SEM (cell line): ENCODE measurements around a stretch of chr10.

GRCh38 chr10:91631101-91631614 is 1.7 kb downstream of the PPP1R3C start:
- PRO-cap = no peak

DNA sequence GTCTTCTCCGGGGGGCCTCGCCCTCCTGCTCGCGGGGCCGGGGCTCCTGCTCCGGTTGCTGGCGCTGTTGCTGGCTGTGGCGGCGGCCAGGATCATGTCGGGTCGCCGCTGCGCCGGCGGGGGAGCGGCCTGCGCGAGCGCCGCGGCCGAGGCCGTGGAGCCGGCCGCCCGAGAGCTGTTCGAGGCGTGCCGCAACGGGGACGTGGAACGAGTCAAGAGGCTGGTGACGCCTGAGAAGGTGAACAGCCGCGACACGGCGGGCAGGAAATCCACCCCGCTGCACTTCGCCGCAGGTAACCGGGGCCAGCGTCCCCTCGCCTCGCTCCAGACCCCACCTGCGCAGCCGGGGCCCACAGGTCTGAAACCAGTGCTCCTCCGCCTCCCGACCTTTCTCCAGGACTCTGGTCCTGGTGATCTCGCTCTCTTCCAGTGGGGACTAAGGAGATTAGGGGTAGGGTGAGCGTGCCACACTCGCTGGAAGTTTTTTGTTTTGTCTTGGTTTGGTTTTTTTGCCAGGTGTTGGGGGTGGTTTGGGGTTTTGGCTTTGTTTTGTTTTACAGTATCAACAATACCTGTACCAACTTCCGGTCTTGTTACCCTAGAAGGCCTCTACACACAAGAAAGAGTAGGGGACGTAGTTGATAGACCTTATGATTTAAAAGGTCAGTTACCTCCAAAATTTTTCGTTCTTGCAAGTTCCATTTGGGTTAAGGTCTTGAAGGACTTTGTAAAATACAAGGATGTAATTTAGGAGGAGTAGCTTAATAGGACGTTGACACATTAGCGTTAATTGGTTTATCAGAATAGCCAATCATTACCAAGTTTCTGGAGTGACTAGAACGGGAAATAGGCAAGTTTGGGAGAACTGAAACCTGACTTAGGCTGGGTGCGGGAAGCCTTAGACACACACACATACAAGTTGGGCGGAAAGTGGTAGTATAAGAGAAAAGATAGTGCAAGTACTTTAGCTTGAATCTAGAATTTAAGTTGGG is 667 bp downstream of the TNKS2 start:
- PRO-cap = bidirectional peak, plus-strand start at position 327 of the sequence, minus-strand start at position 209 of the sequence; unidirectional peak, minus-strand start at position 438 of the sequence; bidirectional peak, plus-strand start at position 905 of the sequence, minus-strand start at position 736 of the sequence

- PRO-cap = no peak
These were observed 2.1 kb downstream of the TNKS2 start for GRCh38 chr10:91800208-91800773.

GRCh38 chr10:91848349-91848859 is 50.2 kb downstream of the TNKS2 start:
- PRO-cap = no peak

DNA sequence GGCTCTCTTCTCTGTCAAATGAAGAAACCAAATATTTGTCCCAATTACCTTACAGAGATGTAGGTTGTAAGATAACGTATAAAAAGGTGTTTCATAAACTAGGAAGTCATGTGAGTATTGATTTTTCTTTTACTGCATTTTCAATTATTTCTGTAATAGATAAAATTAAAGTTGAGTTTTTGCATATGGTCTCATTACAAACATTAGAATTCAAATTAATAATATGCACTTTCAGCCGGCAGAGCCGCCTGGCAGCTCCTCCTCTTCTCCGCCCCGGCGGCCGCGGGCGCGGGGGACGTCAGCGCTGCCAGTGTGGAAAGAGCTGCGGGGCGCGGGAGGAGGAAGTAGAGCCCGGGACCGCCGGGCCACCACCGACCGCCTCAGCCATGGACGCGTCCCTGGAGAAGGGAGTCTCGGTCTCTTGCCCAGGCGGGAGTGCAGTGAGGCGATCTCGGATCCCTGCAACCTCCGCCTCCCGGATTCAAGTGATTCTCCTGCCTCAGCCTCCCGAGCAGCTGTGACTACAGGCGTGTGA is 176.0 kb downstream of the CPEB3 start:
- PRO-cap = no peak

- PRO-cap = no peak
These were observed 138.9 kb downstream of the CPEB3 start for GRCh38 chr10:92151871-92152422.

DNA sequence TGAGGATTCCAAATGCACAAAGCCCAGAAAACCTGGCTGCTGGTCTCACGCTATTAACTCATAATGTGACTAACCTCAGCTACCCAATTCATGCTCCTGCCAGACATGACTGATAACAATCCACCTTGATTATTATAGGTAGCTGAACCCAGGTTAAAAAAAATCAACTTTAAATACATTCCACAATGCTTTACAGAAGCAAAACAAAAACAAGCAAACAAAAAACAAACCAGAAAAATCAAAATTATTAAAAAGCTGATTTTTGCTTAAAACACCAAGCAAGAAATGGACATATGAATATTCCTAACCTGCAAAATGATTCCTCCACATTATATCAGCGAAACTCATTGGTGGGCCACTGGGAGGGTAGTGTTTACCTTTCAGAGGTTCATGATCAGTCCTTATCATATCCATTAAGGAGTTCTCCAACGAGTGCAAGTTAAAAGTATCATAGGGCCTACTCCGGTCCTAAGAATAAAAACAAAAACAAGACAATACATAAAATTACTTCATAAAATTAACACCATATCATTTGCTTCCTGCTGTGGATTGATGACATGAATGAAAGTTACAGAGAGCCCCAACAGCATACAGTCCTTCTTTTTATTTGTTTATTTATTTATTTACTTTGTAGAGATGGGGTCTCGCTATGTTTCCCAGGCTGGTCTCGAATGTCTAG is 98.6 kb downstream of the CPEB3 start:
- PRO-cap = no peak

GRCh38 chr10:92268818-92269258 is 22.0 kb downstream of the CPEB3 start:
- PRO-cap = no peak

DNA sequence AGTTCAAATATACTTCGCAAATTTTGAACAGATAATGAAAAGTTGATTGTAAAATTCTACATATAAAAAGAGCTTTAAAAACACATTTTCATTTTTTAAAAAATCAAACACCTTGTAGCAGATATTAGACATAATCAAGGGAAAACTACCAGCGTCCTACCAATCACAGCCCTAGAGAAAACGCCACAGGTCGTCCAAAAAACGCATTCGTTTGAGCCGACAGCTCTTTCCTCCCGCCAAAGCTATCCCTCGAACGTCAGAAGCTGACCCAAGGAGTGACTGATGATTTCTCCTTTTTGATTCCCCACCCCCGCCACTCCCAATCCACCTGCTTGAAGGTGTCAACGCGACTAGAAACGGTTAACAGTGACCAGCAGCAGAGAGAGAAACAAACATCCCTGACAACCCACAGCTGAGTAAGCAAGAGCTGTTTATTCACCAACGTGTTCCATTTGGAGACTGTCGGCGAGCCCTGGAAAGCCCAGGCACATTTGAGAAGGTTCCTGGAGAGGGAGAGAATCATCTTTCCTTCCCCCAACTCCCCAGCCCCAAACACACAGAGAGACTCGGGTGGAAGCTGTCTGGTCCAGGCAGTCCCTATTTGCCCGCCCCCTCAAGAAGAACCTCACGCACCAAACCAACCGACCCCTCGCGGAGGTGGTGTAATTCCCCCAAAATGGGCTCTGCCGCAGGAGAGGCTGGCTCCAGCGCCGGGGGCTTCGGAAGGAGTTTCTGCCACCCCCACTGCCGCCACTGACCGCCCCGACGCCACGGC is 652 bp downstream of the CPEB3 start:
- PRO-cap = bidirectional peak, plus-strand start at position 551 of the sequence, minus-strand start at position 558 of the sequence

- PRO-cap = no peak
These were observed 129.2 kb downstream of the MARCHF5 start for GRCh38 chr10:92419871-92420928.

DNA sequence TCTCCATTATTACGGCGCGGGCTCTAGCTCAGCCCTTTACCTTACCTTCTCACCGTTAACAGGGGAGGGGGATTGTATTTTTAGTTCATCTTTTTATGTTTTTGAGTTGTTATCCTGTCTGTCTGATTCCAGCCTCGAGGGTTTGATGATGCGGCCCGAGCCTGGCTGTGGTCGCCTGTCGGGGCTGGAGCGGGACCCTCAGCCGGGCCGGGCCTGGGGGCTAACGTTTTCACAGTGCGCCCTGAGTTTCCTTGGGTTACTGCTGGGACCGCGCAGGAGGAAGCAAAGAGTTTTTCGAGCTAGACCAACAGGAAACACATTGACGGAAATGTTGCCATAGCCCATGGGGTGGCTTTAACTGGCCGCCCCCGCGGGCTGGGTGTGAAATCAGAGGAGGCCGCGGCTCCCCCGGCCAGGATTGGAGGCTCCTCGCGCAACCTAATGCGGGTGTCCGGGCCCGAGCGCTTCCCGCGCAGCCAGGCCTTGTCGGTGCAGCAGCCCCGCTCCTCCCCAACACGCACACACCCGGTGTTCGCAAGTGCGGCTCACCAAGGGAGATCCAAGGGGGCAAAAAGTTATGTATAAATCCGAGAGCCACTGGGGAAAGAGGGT is 1.8 kb downstream of the HHEX start:
- PRO-cap = bidirectional peak, plus-strand start at position 384 of the sequence, minus-strand start at position 261 of the sequence

- PRO-cap = no peak
These were observed 38.5 kb upstream of the EXOC6 start for GRCh38 chr10:92809835-92810126.

GRCh38 chr10:92818088-92818375 is 30.3 kb upstream of the EXOC6 start:
- PRO-cap = no peak

DNA sequence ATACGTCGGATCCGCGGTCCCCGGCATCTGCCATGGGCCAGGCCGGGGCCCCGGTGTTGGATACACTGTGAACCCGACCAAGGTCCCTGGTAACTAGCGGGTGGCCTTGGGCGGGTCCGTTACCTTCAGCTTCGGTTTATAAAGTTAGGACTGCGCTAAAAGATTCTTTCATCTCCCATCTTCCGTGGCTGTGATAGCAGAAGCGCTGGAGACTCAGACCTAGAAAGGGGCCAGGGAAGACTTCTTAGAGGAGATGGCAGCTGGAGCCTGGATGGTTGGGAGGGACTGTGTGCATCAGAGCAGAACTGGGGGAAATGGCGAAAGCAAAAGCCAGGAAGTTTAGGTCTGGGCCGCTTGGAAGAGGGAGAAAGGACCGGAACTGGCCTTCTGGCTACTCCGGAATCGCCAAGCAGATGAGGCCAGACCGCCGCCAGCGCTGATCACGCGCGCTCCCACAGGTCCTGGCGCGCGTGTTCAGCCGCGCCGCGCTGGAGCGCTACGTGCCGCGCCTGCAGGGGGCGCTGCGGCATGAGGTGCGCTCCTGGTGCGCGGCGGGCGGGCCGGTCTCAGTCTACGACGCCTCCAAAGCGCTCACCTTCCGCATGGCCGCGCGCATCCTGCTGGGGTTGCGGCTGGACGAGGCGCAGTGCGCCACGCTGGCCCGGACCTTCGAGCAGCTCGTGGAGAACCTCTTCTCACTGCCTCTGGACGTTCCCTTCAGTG is 1.8 kb downstream of the CYP26C1 start:
- PRO-cap = no peak

DNA sequence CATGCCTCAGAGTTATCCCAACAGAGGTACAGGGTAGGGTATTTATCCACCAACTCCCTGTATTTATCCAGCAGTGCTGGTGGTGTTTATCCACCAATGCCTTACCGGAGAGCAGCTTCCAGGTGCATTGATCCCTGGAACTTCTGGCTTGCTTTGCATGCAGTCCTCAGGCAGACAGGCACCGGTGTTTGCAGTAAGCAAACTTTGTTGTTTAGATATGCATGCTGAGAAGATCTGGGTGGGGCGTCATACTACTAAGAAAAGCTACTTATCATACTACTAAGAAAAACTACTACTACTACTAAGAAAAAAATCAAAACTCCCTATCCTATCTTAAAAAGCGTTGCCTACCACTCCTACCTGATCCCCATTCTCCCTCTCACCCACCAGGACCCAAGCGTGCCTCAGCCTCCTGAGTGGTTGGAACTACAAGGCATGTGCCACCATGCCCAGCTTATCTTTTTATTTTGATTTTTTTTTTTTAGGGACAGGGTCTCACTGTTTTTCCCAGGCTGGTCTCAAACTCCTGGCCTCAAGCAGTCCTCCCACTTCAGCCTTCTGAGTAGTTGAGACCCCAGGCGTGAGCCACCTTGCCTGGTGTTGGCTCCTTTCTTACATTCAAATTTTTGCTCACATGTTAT is 92.6 kb downstream of the CYP26A1 start:
- PRO-cap = no peak

- PRO-cap = bidirectional peak, plus-strand start at chr10:93199338, minus-strand start at chr10:93199061
These were observed 125.3 kb downstream of the CYP26A1 start for GRCh38 chr10:93198816-93199616.

DNA sequence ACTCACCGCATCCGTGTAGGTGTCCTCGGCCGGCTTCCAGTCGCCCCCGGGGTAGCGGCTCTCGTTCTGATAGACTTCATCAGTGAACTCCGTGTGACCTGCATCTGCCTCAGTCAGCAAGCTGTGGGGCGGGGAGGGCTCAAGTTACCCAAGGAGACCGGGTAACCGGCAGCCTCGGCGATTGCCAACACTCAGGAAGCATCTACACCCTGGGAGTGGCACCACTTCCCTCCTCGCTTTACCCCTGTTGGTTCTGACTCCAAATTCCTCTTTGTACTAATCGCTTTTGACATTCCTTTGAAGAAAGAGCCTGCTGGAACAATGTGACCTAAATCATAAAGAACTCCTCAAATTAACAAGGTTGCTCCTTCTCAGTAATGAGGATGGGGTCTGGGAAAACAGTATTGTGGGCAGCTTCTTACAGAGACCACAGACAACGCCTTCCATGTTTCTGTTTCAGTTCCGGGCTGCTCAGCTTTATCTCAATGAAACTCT is 118.1 kb downstream of the MYOF start:
- PRO-cap = no peak

DNA sequence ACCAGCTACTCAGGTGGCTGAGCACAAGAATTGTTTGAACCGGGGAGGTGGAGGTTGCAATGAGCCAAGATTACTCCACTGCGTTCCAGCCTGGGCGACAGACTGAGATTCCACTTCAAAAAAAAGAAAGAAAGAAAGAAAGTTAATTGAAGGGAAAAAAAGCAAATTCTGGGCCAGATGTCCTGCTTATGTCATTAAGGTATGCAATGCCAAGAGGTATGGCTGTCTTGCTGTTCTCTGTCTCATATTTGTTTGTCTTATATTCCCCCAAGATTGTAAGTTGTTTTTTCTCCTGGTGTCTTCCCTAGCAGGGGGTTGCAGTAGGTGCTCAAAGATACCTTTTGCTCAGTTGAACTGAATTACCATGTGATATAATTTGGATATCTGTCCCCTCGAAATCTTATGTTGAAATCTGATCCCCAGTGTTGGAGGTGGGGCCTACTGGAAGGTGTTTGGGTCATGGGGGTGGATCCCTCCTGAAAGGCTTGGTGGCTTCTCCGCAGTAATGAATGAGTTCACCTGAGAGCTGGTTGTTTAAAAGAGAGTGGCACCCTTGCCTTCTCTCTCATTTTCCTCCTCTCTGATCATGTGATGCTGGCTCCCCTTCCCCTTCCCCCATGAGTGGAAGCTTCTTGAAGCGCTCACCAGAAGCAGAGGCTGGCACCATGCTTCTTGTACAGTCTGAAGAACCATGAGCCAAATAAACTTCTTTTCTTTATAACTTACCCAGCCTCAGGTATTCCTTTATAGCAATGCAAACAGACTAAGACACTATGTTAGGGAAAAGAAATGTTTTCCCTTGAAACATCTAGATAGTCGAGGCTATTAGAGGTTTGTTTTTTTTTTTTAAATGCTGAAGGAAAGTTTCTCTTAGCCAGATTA is 60.8 kb downstream of the MYOF start:
- PRO-cap = no peak

DNA sequence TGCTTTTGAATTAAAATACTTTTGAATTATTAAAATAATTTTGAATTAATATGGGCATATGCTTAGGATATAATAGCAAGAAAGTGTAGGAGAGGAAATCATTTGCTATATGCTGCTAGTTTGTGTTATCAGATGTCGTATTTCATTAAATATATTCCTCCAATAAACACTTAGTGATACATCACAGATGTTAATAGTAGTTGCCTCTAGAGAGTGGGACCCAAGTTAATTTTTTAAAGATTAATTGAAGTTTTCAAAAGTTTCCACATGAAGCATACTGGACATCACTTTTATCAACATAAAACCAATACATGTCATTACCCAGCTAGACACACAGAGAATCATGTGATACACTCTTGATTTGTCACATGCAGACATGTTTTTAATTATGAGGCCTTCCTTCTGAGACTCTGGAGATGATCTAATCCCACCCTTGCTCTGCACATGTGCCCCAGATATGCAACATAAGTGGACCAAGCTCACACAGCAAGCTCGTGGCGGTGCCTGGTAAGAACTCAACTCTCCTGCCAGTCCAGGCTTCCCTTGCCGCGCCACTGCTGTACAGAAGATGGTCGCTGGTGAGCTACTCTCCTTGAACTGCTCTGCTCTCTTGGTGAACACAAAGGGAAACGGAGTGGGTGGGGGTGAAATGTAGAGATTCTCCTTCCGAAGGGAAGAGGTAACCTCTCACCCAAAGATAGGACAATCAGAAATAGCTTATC is 25.8 kb downstream of the MYOF start:
- PRO-cap = no peak

GRCh38 chr10:93462972-93463483 is 19.1 kb downstream of the MYOF start:
- PRO-cap = no peak